ENCODE measurements around the genes CDH12, PRDM9 and DROSHA.

DNA sequence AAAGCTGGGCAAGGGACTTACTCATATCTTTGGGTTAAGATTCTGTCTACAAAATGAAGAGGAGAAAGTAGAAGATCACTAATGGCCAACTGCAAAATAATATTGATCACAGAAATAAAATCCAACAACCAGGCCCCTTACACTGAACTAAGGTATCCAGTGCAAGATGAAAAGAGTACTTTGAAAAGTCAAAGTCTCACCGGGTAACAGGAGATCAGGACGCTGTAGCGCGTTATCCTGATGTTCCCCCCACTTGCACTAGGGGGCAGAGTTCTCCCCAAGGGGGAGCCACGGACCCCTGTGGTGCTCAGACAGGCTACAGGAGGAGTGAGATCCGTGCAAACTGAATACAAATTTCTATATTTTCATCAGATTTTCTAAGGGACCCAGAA is 2.1 kb downstream of the MYO10 start:
- PRO-cap: no peak

- PRO-cap: no peak
Observed at GRCh38 chr5:16952855-16953605, 16.9 kb upstream of the MYO10 start.

GRCh38 chr5:17062548-17063573 is 126.8 kb upstream of the MYO10 start:
- PRO-cap: no peak

GRCh38 chr5:17069826-17070277 is 133.8 kb upstream of the MYO10 start:
- PRO-cap: no peak

DNA sequence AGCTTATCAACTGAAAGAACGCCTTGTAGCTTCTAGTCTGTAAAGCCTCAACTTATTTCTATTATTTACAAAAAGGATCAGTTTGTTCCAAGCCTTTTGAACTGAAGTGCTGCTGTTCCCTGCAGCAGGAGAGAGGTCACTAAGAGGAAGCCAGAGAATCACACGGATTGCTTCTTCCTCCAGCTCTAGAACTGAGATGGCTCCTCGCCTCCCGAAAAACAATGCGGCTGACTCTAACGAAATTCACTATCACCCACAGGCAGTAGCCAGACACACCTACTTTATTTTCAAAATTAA is 139.5 kb upstream of the BASP1 start:
- PRO-cap: no peak

DNA sequence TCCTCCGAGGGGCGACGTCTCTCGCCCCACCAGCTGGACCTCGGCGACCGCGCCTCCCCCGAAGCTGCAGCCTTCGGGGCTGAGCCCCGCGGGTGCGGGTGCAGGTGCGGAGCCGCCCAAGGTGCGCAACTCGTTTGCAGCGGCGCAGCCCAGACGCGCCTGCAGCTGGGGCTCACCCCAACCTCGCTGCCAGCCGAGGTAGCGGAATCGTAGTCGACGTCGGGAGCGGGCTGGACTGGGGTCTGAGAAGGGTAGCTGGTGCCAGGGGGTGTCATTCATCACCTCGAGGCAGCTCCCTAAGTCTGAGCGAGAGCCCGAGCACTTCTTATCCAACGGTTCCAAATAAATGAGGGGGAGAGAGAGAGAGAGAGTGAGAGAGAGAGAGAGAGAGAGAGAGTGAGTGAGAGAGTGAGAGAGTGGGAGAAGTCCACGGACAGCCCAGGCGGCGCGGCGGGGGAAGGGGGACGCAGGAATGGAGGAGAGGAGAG is 687 bp upstream of the BASP1 start:
- PRO-cap: no peak

GRCh38 chr5:17267062-17267457 is 49.6 kb downstream of the BASP1 start:
- PRO-cap: no peak

- PRO-cap: no peak
Observed at GRCh38 chr5:17282278-17282693, 64.9 kb downstream of the BASP1 start.

DNA sequence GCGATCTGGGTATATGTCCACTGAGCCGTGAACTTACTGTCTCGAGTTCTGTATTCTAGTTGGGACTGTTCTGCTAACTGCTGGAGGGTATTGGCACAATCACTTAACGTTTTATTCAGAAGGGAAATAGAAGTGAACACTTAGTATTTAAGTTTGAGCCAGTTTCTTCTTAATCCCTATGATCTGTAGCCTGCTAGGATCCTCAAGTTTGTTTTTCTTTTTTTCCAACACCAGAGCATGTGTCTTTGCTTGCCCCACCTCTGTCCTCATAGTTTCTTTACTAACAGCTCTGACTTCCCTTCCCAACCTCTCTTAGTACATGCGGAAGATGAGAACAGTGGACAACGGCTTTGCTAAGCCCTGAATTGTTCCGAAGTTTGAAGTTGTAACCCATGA is 55.6 kb downstream of the H3Y2 start:
- PRO-cap: no peak

DNA sequence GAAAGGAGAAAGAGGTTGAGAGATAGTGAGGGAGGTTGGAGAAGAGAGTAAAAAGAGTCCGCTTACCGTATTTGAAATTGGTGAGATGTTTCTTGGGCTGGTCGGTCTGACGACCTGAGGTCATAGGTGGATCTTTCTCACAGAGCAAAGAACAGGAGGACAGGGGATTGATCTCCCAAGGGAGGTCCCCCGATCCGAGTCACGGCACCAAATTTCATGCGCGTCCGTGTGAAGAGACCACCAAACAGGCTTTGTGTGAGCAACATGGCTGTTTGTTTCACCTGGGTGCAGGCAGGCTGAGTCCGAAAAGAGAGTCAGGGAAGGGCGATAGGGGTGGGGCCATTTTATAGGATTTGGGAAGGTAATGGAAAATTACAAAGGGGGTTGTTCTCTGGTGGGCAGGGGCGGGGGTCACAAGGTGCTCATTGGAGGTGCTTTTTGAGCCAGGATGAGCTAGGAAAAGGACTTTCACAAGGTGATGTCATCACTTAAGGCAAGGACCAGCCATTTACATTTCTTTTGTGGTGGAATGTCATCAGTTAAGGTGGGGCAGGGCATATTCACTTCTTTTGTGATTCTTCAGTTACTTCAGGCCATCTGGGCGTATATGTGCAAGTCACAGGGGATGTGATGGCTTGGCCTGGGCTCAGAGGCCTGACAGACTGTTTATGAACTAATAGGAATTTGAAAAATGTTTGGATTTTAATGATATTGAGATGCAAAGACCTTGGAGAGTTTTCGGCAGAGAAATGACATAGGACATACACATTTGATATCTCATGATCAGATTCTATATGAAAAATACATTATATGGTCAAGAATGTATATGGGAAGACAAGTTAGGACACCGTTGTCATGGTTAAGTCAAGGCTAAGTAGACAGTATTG is 1018.5 kb upstream of the H3Y1 start:
- PRO-cap: no peak

DNA sequence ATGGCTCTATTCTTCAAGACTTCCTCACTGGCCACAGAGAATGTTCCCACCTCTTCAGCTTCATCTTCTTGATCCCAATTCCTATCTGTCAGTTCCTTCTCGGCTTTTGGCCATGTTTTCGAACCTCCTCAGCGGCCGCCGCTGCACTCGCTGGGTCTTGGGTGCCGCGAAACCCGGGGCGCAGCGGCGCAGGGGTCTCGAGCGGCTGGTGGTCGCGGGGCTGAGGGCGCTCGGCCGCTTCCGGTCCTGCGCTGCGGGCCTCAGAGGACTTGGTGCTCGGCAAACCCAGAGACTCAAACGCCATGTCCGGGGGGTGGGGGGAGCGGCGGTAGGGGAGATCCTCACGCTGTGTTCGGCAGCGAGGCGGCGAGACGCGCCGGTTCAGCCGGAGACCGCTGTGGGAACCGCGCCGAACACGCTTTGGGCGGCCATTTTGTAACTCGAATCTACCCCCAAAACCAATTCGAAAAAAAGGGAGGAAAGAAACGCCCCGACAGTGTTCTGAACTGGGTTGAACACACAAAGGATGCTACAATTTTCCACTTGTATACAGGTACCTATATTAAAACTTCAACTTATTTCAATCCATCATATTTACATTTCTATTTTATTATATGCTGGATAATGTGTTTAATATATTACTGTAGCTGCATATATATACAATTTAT is 317.5 kb upstream of the CDH18 start:
- PRO-cap: no peak

DNA sequence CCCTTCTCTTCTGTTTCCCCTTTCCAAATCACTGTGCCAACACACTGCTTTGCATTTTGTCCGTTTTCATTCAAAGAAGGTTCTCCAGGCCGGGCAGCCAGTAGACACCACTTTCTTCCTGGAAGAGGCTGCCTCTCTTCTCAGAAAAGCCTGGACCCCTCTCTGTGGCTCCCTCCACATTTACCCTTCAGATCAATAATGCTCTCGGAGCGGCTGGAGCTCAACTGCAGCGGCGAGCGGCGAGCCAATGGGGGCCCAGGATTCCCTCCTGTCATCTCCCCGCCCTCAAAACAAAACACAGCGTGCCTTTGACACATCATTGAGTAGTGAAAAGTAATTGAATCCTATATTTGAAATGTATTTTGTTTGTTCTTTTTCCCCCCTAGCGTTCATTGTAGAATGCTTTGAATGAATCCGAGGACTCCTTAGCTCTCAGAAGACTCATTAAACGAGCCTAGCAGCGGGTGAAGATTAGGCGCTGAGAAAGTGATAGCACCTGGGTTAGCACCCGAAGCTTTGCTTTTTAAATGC is at the start of gene CDH12:
CDH12 (minus strand) TSS at position 200 of the 531 bp plus-strand sequence.
- PRO-cap: no peak

GRCh38 chr5:23506866-23507805 is at the start of gene PRDM9:
Gene PRDM9 (plus strand): TSS chr5:23507609.
- PRO-cap: unidirectional peak, minus-strand start at chr5:23507300

- PRO-cap: no peak
Observed at GRCh38 chr5:25963500-25964453, 1074.6 kb downstream of the CDH9 start.

- PRO-cap: no peak
Observed at GRCh38 chr5:28810235-28810734, 1771.9 kb upstream of the CDH9 start.

GRCh38 chr5:30197761-30198366 is 995.6 kb upstream of the CDH6 start:
- PRO-cap: no peak

DNA sequence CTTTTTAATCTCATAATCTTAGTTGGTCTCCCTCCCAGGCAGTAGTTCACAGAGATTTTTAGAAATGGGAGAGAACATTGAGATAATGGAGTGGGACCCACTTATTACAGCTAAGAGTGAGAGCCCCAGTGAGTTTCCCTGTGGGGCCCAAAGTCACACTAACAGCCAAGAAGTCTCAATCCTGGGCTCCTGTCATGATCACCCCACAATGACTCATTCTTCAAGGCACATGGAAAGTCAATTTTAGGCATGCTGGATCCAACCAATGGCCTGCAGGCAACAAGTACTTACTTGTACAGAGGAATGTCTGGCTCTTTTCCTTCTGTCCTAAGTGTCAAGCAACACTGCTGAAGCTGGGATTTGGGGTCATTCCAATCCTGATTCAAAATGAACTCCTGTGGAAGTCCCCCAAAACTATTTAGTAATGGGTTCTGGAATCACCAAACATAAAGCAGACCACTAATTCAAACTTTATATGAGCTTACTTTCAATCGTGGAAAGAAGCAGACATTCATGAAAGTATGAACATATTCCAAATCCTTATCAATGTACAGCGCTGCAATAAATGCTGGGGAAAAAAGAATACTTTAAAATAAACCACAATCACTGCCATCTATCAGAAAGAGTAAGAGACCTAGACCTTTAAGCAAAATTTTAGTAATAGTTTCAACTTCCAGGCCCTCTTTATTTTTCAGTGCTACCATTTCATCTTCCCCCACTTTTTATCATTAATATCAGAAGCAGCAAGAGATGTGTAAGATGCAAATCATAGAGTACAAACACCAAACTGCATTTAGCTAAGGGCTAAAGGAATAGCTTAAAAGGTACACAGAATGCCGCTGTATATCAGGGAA is 122.9 kb downstream of the DROSHA start:
- PRO-cap: no peak

DNA sequence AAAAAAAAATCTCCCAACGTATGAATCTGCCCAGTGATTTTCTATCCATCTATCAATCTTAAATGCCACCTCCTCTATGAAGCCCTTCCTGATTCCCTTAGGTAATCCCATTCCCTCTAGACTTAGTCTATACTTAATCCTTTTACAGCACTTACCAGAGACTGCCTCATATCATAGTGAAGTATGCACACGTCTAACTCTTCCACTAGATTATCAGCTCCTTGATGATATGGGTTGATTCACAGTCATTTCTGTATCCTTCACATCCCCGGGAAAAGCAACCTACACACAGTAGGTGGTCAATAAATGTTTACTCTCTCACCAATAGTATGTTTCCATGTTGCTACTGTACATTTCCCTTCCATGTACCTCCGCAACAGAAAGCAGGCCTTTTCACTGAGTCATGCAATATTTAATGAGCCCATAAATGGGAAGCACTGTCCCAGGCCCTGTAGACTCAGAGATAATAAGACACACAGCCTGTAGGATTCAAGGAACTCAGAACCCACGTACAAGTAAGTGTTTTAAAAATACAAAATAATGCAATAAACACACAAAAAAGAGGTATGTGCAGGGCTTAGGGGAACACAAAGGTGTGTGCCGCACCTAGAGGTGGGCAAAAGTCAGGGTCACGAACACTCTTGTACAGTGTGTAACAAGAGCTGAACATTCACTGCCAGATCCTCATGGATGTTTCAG is 1.1 kb downstream of the DROSHA start:
- PRO-cap: no peak

GRCh38 chr5:31531429-31532659 is at the start of gene DROSHA:
Gene DROSHA (minus strand): TSS chr5:31532093.
- PRO-cap: unidirectional peak, plus-strand start at chr5:31532305

DNA sequence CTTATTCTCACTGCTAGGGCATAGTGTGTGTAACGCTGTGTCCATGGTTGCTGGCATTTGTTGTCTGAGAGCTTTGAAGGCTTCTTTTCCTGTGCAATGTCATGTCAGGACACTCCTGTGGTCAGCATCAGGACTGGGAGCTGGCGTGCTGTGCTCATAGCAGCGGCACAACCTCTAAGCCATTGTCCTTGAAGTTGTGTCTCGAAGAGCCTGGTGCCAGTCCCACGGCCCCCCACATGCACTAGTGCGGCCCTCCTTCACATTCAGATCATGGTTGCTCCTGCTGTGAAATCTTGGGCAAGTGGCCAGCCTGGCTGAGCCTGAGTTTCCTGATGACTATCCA is 32.4 kb downstream of the PDZD2 start:
- PRO-cap: no peak